Ovary (tissue), 7 donors: ENCODE measurements around a stretch of chr19.

DNA sequence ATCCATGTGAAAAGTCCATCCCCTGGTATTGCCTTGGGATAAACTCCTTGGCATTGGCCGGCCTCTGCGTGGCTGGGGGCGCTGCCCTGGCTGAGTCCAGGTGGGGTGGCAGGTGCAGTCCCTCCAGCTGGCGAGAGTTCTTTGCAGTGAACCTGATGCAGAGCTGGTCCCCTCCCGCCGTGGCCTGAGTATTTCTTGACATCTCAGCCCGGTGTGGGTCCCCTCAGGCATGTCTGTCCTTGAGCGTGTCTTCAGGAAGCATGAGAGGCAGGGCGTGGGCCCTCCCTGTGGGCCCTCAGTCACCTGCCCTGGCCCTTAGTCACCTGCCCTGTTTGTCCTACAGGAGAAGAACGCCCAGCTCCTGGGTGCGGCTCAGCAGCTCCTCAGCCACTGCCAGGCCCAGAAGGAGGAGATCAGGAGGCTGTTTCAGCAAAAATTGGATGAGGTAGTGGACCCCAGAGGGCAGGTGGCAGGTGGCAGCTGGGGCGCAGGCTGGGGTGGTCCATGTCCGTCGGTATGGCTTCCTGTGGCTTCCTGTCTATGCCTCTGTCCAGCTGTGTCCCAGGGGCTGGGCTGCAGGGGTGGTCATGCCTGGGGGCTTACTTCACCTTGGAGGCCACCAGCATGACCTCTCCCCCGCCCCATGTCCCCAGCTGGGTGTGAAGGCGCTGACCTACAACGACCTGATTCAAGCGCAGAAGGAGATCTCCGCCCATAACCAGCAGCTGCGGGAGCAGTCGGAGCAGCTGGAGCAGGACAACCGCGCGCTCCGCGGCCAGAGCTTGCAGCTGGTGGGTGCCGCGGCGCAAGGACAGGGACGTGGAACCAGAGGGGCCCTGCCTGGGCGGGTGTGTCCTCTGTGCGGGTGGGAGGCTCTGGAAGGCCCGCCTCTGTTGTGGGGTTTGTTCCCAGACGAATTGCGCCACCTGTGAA lies 22.7 kb downstream of the PLEKHJ1 start:
- PRO-cap, 7 experiments, result no peak in any of the 7 experiments
- RAMPAGE, long total RNA, 2 experiments, result no peak in any of the 2 experiments

DNA sequence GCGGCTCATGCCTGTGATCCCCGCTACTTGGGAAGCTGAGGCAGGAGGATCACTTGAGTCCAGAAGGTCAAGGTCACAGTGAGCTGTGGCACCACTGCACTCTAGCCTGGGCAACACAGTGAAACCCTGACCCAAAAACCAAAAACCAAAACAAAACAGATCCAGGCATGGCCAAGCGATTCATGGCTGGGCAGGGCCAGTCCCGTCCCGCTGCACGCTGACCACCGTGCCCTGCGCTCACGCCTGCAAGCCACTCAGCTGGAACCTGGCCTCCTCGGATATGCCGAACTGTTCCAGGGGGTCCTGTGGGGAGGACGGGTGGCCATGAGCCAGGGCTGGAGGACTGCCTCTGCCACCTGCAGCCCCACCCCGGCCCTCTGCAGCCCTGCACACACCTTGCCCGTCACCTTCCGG lies 2.5 kb downstream of the PLEKHJ1 start:
- PRO-cap, 7 experiments, result no peak in any of the 7 experiments
- RAMPAGE, long total RNA, 2 experiments, result no peak in any of the 2 experiments

GRCh38 chr19:2268846-2269391 lies 12.7 kb upstream of the JSRP1 start:
- PRO-cap, 7 experiments, result peak in 7 of 7 experiments; most common minus-strand start chr19:2269229 (in 6)
- RAMPAGE, long total RNA, 2 experiments, result no peak in any of the 2 experiments

DNA sequence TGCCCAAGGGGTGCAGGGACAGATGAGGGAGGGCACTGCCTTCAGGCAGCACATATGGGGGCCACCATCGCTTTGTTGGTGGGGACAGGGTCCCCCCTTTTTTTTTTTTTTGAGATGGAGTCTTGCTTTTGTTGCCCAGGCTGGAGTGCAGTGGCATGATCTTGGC lies 10.0 kb downstream of the PEAK3 start:
- PRO-cap, 7 experiments, result no peak in any of the 7 experiments
- RAMPAGE, long total RNA, 2 experiments, result no peak in any of the 2 experiments

DNA sequence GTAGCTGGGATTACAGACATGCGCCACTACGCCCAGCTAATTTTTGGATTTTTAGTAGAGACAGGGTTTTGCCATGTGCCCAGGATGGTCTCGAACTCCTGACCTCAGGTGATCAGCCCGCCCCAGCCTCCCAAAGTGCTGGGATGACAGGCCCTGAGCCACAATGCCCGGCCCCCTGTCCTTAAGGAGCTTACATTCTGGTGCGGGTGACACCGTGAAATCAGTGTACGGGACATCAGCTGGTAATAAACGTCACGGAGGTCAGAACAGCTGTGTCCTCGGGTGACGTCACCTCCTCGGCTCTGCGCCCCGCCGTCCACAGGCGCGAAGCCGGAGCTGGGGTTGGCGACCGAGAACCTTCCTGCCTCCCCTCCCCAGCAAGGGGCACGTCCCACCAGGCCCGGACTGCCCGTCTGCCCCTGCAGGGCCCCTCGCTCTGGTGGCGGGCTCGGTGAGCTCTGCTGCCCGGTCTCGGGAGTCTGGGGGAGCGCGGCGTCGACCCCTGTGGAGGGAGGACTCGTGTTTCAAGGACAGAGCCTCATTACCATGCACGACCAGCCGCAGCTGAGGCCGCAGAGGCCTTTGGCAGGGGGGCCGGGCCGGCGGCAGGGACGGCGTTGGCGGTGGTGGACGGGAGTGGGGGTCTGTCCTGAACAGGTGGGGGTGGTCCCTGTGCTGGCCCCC lies 5.6 kb downstream of the LINGO3 start:
- PRO-cap, 7 experiments, result peak in 2 of 7 experiments; most common plus-strand start position 319 of the sequence (in 2)
- RAMPAGE, long total RNA, 2 experiments, result no peak in any of the 2 experiments

- PRO-cap, 7 experiments, result no peak in any of the 7 experiments
- RAMPAGE, long total RNA, 2 experiments, result no peak in any of the 2 experiments
Observed at GRCh38 chr19:2302889-2303505, 5.0 kb downstream of the LINGO3 start.

DNA sequence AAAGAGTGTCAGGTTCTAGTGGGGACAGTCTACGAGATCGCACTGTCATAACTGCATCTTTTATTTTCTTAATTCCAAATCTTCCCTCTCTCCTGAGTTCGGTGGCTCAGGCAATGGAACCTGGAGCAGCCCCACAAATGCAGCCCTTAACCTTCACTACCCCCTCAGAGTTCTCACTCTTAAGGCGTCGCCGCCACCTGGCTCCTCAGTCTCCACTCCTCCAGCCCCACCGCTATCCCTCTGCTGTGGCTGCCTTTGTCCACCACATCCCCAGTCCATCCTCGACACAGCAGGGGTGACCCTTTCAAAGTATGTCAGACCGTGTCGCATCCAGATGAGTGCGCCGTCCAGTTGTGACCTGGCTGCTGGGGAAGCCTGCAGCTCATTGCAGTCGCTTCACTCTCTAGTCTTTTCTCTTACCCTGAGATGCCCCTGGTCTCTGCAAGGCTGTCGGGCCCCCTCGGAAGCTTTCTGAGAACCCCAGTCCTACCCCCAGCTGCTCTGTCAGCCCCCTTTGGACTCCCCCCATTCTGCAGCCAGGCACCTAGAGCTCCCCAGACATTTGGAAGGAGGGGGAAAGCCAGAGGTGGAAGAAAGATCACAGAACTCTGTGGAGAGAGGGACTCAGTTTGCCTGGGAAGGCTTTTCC lies 1.1 kb downstream of the SPPL2B start:
- PRO-cap, 7 experiments, result no peak in any of the 7 experiments
- RAMPAGE, long total RNA, 2 experiments, result no peak in any of the 2 experiments

DNA sequence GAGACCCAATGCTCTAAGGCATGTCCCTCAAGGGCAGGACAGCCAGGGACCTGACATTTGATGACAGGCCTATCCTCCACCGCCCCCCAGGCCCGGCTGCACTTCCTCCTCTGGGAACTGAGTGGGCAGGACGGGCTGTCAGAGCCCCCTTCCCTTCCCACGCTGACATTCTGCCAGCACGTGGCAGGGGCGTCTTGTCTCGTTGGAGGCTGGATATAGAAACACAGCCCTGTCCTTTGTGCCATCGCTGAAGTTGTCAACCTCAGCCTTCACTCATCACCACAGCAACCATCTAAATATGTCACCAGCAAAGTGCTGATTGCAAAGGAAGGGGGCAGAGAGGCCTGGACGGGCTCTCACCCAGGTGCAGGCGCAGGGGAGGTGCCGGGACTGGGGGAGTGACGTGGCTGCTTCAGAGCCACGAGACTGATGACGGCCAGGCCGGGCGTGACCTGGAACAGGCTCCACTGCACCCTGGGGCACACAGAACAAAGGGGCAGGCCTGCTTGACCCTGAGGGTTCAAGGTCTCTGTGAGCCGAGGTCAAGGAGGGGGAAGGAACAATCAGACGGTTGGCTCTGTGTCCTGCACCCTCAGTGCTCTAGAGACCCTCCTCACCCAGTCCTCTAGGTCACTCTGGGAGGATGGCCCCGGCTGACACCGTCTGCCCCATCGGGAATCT lies 38.3 kb downstream of the GNG7 start:
- PRO-cap, 7 experiments, result no peak in any of the 7 experiments
- RAMPAGE, long total RNA, 2 experiments, result no peak in any of the 2 experiments

GRCh38 chr19:2774017-2774711 lies 8.9 kb downstream of the SGTA start:
- PRO-cap, 7 experiments, result no peak in any of the 7 experiments
- RAMPAGE, long total RNA, 2 experiments, result no peak in any of the 2 experiments

DNA sequence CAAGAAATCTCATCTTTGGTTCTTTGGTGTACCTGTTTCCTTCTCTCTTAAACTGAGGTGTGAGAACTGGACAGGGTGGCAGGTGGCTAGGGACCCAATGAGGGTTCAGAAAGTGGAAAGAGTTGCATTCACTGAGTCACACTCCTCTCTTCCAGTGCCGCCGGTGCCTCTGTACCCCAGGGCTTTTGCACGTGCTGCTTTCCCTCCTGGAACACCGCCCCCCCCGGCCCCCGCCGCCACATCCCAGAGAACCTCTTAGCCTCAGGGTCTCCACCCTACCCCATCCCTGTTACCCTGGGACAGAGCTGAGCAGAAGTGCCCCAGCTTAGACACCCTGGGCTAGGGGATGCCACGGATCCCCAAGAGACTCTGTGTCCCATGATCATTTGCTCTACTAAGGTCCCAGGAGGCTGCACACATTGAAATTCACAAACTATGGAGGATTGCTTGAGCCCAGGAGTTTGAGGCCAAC lies 4.8 kb downstream of the SGTA start:
- PRO-cap, 7 experiments, result no peak in any of the 7 experiments
- RAMPAGE, long total RNA, 2 experiments, result no peak in any of the 2 experiments

DNA sequence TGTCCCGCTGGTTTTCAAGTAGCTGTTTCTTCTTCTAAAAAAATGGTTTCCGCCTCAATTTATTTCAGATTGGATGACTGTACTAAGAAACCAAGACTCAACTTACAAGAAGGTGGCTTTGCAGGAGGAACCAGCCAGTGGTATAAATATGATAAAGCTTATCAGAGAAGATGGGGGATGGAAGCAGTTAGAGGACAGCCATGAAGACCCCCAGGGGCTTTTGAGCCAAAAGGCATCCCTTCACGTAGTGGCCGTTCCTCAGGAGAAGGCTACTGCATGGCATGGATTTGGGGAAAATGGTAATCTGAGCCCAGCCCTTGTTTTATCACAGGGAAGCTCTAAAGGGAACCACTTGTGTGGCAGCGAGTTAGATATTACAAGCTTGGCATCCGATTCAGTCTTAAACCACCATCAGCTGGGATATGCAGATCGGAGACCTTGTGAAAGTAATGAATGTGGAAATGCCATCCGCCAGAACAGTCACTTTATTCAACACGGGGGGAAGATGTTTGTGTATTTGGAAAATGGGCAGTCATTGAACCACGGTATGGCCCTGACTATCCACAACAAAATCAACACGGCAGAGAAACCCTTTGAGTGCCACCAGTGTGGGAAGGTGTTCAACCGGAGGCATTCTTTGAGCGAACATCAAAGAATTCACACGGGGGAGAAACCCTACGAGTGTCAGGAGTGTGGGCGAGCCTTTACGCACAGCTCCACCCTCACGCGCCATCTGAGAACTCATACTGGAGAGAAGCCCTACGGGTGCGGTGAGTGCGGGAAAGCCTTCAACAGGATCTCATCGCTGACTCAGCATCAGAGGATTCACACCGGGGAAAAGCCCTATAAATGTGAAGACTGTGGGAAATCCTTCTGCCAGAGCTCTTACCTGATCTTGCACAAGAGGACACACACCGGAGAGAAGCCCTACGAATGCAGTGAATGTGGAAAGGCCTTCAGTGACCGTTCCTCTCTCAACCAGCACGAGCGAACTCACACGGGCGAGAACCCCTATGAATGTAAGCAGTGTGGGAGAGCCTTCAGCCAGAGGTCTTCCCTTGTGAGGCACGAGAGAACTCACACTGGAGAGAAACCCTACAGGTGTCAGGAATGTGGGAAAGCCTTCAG lies 7.3 kb upstream of the ZNF555 start:
- PRO-cap, 7 experiments, result no peak in any of the 7 experiments
- RAMPAGE, long total RNA, 2 experiments, result no peak in any of the 2 experiments

DNA sequence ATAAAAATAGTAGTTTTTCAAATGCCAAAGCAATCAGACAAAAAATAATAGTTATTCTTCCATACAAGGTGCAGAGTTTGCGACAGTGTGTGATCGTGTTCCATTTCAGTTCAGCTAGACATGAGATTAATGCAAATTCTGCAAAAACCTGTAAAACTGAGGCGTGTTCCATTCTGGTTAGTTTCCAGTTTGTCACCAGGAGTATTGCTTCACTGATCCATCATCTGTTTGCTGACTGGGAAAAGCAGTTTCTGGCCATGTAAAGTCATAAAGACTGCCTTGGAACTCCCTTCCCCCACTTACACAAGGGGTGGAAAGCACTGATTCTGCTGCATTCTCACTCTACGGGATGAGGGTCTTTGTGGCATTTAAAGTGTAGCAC lies 1.8 kb downstream of the ZNF57 start:
- PRO-cap, 7 experiments, result no peak in any of the 7 experiments
- RAMPAGE, long total RNA, 2 experiments, result no peak in any of the 2 experiments

- PRO-cap, 7 experiments, result peak in 4 of 7 experiments; most common plus-strand start chr19:2984148 (in 3); most common minus-strand start chr19:2983768 (in 1)
- RAMPAGE, long total RNA, 2 experiments, result no peak in any of the 2 experiments
Observed at GRCh38 chr19:2983642-2984355, 6.4 kb downstream of the TLE6 start.

GRCh38 chr19:3024731-3025970 lies 3.9 kb downstream of the TLE2 start:
- PRO-cap, 7 experiments, result no peak in any of the 7 experiments
- RAMPAGE, long total RNA, 2 experiments, result no peak in any of the 2 experiments

DNA sequence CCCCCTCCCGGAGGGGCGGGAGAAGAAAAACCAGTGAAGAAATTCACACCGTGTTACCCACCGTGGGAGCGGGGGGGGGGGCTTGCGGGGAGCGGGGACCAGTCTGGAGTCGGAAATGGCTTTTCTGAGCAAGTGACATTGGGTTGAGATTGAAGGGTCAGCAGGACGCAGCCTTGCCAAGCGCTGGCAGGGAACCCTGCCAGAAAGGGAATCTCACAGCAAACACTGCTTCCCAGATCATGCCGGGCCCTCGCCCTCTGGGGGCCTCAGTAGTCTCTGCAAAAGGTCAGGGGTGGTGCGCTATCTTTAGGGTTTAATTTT lies 369 bp upstream of the TLE2 start:
- PRO-cap, 7 experiments, result no peak in any of the 7 experiments
- RAMPAGE, long total RNA, 2 experiments, result no peak in any of the 2 experiments

- PRO-cap, 7 experiments, result no peak in any of the 7 experiments
- RAMPAGE, long total RNA, 2 experiments, result no peak in any of the 2 experiments
Observed at GRCh38 chr19:3056555-3057220, 5.6 kb downstream of the TLE5 start.

DNA sequence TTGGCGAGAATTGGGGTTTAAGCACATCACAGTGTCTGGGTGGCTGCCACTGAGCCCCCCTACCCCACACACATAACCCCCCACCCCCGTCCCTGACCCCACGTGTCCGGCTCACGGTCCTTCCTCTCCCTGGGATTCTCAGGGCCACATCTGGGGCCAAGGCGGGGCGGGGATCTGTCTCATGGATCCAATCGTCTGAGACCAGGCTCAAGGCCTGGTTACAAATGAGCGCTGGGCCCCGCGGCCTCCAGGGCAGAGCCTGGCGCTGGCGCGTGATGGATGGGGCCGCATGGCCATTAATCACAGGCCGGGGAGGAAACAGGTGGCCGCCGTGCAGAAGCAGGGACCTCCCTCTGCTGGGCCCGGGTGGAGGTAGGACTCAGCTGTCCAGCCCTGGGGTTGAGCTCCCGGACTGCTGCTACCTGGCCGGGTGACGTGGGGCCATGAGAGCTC lies 5.7 kb upstream of the TLE5 start:
- PRO-cap, 7 experiments, result no peak in any of the 7 experiments
- RAMPAGE, long total RNA, 2 experiments, result no peak in any of the 2 experiments

DNA sequence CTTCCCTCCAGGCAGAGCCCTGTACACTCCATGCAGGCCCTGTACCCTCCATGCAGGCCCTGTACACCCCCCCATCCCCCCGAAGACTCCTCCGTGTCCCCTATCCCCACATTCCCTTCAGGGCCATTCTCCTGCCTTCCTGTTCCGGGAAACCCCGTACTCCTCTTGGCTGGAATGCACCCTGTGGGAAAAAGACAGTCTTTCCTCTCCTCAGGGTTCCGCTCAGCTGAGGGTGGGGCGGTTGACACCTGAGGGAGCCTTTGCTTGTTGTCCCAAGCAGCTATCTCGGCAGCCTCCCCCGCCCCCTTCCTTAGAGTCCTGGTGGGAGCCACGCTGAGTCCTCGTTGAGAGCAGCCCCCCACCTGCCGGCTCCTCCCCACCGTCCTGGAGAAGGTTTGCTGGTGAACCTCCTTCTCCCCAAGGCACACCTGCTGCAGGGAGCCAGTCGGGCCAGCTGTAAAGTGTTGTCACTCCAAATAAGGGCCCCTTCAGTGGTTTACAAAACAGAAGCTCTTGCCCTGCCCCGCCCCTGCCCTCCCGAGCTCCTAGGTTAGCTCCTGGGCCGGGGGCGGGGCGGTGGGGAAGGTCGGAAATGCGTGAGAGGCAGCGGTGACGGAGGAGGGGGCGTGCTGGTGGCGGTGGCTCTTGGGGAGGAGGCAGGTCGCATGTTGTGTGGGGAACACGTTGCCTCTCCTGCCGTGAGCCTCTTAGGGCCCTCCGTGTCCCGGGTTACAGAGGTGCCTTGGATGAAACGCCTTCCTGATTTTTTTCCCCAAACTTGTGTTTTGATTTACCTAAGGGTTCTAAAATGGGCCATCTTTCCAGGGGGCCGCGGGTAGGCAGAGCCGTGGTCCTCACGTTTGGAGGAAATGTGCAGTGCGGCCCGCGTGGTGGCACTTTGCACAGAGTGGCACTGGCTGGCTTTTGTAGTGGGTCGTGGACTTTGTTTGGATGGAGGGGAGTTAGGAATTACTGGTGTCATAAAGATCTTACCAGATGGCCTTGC lies 1.6 kb downstream of the GNA11 start:
- PRO-cap, 7 experiments, result no peak in any of the 7 experiments
- RAMPAGE, long total RNA, 2 experiments, result no peak in any of the 2 experiments

DNA sequence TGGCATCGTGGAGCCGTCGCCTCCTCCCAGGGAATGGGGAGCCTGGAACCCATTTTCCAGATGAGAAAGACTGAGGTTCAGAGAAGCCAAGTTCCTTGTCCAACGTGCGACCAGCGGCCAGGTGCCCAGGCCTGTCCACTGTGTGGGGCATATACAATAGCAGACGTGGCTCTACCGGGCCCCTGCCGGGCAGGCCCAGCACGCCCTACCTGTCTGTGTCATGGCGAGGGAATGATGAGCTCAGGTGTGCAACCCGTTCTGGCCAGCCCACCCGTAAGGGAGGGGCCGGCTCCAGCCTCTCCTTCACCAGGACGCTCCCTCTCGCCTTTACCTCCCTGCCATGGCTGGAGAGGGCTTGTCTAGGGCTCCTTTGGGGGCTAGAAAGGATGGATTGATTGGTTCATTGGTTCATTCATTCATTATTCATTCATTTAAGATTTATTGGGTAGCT lies 887 bp downstream of the GNA15 start:
- PRO-cap, 7 experiments, result no peak in any of the 7 experiments
- RAMPAGE, long total RNA, 2 experiments, result no peak in any of the 2 experiments

DNA sequence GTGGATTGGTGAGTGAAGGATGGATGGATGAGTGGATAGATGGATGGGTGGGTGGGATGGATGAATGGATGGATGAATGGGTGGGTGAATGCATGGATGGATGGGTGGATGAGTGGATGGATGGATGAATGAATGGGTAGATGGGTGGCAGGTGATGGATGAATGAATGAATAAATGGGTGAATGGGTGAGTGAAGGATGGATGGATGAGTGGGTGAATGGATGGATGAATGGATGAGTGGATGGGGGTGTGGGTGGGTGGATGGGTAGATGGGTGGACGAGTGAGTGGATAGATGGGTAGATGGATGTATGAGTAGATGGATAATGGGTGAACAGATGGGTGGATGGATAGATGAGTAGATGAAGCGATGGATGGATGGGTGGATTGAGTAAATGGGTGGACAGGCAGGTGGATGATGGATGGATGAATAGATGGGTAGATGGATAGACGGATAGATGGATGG lies 17.8 kb downstream of the GNA15 start:
- PRO-cap, 7 experiments, result no peak in any of the 7 experiments
- RAMPAGE, long total RNA, 2 experiments, result no peak in any of the 2 experiments